ENCODE results near the gene DCAF4L1.

DNA sequence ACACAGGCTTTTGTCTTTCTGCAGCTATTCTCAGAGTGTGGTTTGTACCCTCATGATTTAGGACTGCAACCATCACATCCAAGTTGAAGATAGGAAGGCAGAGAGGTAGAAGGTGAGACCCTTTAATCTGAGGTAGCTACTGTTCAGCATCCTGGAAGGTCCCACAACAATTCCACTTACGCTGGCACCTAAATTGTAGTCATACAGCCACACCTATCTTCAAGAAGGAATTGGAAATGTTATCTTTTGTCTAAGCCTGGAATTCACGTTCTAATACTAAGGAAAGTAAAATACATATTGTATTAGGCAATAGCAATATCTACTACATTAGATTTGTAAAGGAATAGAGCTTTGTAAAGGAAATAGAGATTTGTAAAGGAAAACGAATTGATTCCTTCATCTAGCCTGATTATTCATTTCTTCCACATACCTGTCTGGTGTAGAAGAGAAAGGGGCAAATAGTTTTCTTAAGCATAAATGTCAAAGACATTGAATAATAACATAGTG, 76.4 kb upstream of the PHOX2B start:
- RRBS, 2 experiments: no CpG with 5 or more reads among the region's 3 CpGs

GRCh38 chr4:41981620-41981868, at the start of gene DCAF4L1:
TSS of gene DCAF4L1 (plus strand) at chr4:41981756.
- RRBS, 2 experiments: no CpG with 5 or more reads among the region's 9 CpGs

GRCh38 chr4:42150585-42151262, 1.7 kb downstream of the BEND4 start:
- RRBS, 2 experiments: no CpG with 5 or more reads among the region's 49 CpGs

- RRBS, 2 experiments: no CpG with 5 or more reads among the region's 9 CpGs
Measured at GRCh38 chr4:42605032-42606149, 51.5 kb downstream of the ATP8A1 start.

GRCh38 chr4:44016547-44017347, 431.9 kb downstream of the KCTD8 start:
- RRBS, 2 experiments: no CpG with 5 or more reads among the region's 18 CpGs

DNA sequence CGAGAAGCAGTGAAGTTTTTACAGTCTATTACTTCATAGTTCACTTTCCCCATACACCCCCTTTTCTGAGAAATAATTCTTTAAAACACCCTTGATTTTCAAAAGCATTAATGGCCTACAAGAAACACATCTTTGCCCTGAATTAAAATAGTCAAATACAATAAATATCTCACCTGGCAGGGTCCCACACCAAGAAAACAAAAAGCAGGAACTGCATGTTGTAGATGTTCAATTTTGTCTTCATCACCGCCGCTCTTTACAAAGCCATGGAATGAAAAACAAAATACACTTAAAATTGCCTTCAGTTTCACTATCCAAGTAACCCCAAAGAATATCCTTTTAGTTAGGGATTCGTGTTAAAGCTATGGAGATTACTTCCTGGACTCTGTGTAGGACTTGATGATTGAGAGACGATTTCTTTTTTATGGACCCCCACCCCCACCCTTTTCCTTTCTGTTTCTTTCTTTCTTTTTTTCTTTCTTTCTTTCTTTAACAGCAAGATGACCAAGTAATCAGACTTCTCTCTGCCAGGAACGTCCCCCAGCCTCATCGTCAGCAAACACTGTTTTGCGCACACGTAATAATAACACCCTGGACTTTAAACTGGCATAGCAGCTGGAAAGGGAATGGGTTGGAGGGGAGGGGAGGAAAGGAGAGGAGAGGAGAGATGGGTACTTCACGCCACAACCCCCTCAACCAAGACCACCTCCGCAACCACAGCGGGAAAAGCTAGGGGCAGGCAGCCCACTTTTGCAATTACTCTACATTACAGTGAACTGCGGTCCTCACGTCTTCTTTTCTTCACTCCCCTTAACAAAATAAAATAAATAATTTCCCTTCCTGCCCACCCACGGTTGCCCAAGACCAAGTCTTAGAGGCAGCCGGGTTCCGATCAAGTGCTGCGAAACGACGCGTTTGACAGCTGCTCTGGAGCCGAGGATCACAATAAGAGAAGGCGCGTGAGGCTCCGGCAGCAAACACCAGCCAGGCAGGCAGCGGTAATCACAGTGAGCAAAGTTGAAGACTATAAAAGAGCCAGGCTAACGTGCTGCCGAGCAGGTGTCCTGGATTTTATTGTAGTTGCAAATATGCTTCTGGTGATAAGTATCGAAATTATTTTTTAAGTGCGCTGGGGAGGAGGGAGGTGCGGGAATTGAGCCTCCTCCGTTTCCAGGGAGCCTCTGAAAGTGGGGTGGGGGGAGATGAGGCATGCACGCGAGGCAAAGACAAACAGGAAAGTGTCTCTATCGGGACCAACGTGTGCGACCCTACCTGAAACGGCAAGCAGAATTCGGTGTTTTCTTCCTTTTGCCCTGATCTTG, 1.0 kb downstream of the GABRA2 start:
- RRBS, 2 experiments: 3 to 4% methylated on average over 10 of the region's 39 CpGs

DNA sequence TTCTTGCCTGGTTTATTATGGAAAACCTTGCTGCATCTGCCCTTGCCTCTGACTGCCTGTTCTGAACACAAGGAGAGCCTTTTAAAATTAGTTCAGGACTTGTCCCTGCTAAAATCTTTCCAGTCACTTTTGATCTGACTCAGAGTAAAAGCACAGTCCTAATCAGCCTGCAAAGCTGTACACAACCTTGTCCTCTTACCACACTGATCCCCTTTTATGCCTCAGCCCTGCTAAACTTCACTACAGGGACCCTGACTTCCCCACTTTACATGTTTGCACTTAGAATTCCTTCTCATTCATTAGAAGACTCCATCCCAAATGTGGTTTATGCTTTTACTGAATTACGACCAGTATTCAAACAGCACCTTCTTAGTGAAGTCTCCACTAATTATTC, 6.4 kb downstream of the GABRA4 start:
- RRBS, 2 experiments: no CpG with 5 or more reads among the region's 1 CpG

DNA sequence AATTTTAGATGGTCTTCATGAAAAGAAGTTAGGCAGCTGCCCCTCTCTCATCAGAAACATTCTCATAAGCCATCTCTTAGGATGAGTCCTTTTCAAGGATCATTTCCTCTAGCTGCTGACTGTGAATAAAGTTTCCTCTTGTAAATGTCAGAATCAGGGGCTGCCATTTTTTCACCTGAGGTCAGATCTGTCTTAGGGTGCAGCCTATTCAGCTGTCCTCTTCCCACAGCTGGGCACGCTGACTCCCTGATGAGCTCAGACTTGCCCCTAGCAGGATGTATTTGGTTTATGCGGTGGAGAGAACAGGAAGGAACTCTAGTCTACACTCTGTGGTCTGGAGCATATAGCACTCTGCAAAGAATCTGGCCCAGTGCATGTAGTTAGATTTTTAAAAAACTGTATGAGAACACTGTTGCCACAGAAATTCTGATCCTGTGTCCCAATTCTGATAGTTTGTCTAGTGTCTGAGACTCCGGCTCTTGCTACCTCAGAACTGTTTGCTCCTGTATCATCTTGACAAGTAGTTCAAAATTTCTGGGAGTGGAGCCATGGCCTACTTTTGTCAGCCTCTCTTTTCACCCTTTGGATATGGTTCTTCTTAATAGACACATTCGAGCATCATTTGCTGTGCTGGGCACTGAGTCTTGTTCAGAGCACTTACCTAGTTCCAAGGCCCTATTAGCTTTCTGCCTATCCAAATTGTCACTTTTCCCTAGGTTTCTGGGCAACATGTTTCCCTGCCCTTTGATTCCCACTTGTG, 46.7 kb downstream of the ATP10D start:
- RRBS, 2 experiments: no CpG with 5 or more reads among the region's 4 CpGs

DNA sequence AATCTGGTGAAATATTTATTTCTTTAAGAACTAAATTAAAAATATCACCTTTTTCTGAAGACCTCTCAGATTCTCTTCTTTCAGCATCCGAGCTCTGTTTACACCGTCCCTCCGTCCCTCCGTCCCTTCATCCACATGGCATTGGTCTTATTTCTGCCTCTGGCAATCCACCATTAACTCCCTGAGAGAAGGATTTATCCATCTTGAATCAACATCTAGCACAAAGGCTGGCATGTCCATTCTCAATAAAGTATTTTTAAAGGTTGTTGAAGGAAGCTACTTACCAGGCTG, 63.2 kb downstream of the ATP10D start:
- RRBS, 2 experiments: no CpG with 5 or more reads among the region's 4 CpGs

DNA sequence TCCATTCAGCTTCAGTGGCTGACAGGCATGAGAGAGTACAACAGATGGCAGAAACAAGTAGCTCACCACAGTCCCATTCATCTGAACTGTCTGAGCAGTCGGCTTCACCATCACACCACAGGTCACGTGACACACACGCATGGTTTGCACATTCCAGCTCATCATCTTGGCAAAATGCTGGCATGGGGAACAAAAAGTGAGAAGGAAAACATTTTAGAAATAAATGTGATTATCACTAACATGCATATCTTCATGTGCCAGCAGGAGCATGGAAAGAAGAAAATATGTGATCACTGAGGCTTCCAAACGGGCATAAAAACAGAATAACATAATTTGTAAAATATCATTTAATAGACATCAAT, 158.0 kb downstream of the ATP10D start:
- RRBS, 2 experiments: no CpG with 5 or more reads among the region's 4 CpGs

DNA sequence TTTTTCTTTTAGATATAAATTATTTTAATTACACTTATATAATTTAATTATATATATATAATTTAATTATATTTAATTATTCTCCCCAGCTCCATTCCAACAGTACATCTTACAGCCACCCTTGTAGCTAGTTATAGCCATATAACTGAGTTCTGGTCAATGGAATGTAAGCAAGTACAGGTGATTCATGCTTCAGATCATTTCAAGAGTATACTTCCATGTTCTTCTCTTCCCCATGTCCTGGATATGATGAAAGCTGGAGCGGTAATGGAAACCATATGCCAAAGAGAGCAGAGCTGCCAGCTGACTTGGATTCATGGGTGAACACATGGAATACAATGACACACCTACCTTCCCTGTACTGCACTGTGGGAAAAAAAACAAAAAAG, 17.4 kb upstream of the CORIN start:
- RRBS, 2 experiments: no CpG with 5 or more reads among the region's 1 CpG

DNA sequence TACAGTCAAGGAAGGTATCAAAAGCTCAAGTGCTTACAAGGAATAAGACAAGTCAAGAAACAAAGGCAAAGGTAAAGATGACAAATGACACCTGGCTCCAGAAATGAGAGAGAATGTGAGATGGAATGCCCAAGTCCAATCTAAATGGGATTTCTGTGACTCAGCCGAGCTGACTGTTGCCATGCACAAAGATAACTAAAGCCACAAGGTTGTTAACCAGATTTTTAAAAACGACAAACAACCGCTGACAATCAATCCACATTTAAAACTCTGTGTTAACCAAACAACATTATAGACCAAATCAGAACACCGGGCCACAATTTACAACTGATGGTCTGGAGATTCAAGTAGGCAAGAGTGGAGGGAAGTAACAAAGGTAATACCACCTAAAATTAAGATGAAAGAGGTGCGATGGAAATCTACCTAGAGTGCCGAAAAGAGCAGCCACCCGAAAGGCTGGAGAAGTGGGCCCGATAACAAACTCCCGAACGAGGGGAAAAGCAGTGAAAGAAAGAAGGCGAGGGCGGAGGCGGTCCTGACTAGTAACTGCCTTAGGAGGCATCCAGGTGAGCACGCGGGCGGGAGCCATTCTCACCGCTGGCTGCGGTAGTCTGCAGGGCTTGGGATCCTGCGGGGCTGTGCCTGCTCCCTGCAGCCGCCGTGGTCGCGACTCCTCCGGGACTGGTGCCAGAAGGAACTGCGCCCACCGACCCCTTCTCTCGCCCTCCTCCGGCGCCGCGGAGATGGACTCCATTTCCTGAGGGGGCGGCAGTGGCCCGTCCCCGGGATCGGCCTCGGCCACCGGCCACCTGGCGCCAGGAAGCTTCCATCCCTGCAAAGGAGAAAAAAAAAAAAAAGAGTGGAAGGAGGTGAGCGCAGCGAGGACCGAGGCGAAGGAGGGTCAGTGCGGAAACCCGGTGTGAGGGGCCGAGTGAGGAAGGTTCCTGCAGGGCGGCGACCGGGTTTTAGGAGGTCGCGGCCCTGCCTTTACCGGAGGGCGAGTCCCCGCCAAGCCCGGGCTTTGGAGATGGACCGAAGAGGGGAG, 687 bp downstream of the NFXL1 start:
- RRBS, 2 experiments: 1% methylated on average over 17 to 18 of the region's 55 CpGs

DNA sequence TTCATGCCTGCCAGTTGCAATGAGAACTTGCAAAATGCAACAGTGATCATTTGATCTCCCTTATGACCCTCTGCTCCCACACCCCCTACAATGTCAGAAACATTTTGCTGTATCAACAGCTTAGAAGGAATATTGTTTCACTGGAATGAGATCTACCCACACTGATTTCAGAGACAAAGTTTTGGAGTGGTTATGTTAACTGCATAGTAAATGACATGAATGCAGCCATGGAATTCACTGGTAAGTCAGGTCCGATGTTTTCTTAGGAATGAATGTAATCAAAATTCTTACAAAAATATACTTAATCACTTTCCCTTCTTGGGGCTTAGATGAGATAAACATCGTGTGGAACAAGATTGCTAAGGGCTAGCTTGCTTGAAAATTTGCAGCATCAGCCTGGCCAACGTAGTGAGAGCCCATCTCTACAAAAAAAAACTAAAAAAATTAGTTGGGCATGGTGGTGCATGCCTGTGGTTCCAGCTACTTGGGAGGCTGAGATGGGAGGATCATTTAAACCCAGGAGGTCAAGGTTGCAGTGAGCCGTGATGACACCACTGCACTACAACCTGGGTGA, 5.9 kb downstream of the NIPAL1 start:
- RRBS, 2 experiments: no CpG with 5 or more reads among the region's 4 CpGs

- RRBS, 2 experiments: no CpG with 5 or more reads among the region's 5 CpGs
Measured at GRCh38 chr4:48150082-48150817, 16.2 kb upstream of the TXK start.

GRCh38 chr4:48653629-48654064, 126.4 kb downstream of the FRYL start:
- RRBS, 2 experiments: no CpG with 5 or more reads among the region's 5 CpGs

GRCh38 chr4:48835605-48836242, 4.8 kb downstream of the OCIAD1 start:
- RRBS, 2 experiments: no CpG with 5 or more reads among the region's 6 CpGs

GRCh38 chr4:49016801-49017312, 30.8 kb downstream of the CWH43 start:
- RRBS, 2 experiments: no CpG with 5 or more reads among the region's 9 CpGs

DNA sequence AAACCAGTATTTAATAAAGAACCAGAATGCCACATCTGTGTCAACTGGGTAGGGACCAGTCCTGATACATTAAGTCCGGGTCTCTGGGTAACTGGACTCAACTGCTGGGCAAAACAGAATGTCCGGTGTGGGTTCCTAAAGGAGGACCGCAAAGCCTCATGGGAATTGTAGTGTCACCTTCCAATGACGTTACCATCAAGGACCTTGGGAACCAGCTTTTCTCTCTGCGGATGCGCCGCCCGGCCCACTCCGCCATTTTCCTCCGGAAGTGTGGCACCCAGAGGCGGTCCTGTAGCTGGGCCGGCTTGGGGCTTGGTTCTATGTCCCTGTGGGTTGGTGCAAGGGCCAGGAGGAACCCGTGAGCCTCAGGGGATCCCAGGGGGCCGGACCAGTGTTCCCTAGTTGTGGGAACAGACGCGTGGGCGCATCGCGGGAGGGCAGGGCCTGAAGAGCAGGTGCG, 175.0 kb downstream of the CWH43 start:
- RRBS, 2 experiments: no CpG with 5 or more reads among the region's 20 CpGs

DNA sequence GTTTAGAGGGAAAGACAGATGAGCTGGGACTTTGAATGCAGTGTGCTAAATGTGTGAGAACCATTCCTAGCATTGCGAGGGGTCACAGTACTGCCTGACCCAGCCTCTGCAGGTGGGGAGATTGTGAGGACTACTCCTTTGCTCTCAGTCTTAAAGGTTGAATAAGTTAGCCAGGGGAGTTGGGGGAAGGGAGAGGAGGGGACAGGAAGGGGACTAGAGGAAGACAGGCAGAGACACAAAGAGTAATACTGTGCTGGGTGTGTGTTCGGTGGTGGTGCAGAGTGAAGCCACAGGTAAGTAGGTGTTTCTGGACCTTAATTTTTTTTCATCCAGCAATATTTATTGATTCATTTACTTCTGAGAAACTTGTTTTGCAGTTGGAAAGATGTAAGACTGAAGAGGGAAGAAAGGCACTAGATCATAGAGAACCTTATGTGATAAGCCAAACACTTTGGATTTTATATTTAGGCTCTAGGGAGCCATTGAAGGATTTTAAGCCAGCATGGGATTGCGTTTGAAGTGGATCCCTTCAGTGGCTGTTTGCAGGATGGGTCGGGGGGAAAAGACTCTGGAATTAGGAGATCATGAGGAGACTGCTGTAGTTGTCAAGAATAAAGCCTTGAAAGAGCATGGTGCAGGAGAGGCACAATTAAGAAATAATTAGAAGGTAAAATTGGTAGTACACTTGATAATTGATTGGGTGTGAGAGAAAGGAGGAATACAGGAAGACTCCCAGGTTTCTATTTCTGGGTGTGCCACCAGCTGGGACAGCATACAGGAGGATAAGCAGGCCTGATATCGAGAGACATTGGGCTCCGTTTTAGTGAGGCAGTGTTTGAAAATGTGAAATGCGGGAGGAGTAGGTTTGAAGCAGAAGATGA, 42.0 kb downstream of the DCUN1D4 start:
- RRBS, 2 experiments: no CpG with 5 or more reads among the region's 7 CpGs

GRCh38 chr4:52899650-52900195, 37.6 kb downstream of the RASL11B start:
- RRBS, 2 experiments: no CpG with 5 or more reads among the region's 14 CpGs